Metastatic Breast Carcinoma in the Ovary (tissue), 3 donors: ENCODE measurements around the genes PRDM10 and ST14.

- PRO-cap, 3 experiments = no peak in any of the 3 experiments
Observed at GRCh38 chr11:129910306-129910759, 15.0 kb upstream of the NFRKB start.

GRCh38 chr11:130002674-130003481 is at the start of gene PRDM10:
Gene PRDM10, minus strand, starts transcription at chr11:130002835.
- PRO-cap, 3 experiments = peak in 3 of 3 experiments; most common plus-strand start chr11:130003205 (in 3); most common minus-strand start chr11:130002835 (in 3)

- PRO-cap, 3 experiments = no peak in any of the 3 experiments
Observed at GRCh38 chr11:130126393-130126981, 33.1 kb upstream of the ST14 start.

DNA sequence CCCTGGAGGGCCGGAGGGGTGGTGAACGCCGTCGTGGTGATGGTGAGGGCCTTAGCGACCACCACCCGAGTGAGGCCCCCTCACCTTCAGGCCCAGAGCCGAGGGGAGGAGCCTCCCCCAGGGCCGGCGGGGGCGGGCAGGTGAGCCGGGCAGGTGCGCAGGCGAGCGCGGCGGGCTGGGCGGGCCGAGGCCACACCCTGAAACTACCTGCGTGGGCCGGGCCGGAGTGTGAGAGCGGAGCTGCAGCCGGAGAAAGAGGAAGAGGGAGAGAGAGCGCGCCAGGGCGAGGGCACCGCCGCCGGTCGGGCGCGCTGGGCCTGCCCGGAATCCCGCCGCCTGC is at the start of gene ST14:
Gene ST14 (plus strand): TSS at position 229 of the 340 bp plus-strand sequence.
- PRO-cap, 3 experiments = peak in 3 of 3 experiments; most common plus-strand start position 253 of the sequence (in 3); most common minus-strand start position 74 of the sequence (in 1)

- PRO-cap, 3 experiments = no peak in any of the 3 experiments
Observed at GRCh38 chr11:130183563-130184457, 24.2 kb downstream of the ST14 start.

DNA sequence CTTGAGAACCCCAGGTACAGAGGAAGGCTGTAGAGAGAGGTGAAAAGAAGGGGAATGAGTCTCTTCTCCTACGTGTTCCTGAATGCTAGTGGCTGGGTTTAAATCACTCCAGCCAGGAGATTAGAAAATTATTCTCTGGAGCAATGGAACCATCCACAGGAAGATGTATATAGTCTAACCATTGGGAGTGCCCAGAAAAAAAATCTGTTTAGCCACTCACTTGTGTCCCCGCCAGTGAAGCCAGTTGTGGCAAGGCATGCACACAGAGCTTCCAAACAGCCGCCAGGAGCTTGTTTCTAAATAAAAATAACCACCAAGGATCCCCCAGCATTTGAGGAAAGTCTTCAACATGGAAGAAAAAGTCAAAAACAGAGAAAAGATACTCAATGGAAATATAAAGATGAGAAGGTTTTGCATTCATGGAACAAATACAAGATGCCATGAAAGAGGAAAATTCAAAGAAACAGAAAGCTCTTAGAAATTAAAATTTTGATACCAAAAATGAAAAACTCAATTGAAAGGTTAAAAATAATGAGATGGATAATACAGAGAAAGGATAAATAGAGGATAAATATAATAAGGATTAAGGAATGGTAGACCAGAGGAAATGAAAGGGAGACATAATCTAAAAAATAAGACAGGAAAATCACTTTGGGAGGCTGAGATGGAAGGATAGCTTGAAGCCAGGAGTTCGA is 25.3 kb downstream of the ST14 start:
- PRO-cap, 3 experiments = no peak in any of the 3 experiments

DNA sequence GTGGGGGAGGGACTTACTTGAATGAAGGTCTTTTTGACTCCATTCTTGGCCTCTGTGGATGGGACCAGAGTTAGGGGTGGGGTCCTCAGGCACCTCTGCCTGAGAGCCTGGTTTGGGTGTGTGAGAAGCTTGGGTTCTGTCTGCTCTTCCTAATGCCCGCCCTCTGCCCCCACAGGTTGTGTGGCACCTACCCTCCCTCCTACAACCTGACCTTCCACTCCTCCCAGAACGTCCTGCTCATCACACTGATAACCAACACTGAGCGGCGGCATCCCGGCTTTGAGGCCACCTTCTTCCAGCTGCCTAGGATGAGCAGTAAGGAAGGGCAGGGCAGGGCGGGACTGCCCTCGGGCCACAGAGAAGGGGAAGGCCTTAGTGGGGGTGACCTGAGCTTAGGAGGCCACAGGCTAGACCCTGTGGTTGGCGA is 34.4 kb downstream of the ST14 start:
- PRO-cap, 3 experiments = no peak in any of the 3 experiments

DNA sequence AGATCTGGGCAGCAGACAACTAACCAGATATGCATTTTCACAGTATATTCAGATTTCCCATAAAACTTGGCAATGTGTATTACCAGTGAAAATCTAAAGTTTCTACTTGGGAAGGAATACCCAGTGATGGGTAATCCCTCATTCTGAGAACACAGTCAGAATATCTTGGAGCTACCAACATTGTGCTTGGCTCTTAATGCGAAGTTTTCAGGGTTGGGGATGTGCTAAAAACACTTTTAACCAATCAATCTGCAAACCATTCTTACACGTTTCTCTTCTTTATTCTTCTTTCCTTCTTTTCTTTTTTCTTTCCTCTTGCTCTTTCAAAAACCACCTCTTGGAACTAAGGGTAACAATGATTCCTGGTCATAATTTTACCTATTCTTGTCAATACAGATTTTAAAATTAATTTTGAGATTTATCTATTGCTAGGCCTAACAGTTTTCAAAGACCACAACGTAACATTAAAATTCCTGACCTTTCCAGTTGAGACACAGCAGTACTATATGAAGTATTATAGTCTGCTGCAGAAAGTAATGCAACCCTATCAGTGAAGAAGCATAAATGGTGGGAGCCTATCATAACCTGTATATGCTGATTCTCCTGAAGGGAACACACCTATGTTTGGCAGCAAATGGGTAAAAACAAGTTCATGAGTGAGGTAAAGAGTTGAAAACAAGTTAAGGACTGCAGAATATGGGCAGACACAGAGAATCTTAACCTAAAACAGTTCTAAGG is 72.0 kb downstream of the ST14 start:
- PRO-cap, 3 experiments = no peak in any of the 3 experiments

DNA sequence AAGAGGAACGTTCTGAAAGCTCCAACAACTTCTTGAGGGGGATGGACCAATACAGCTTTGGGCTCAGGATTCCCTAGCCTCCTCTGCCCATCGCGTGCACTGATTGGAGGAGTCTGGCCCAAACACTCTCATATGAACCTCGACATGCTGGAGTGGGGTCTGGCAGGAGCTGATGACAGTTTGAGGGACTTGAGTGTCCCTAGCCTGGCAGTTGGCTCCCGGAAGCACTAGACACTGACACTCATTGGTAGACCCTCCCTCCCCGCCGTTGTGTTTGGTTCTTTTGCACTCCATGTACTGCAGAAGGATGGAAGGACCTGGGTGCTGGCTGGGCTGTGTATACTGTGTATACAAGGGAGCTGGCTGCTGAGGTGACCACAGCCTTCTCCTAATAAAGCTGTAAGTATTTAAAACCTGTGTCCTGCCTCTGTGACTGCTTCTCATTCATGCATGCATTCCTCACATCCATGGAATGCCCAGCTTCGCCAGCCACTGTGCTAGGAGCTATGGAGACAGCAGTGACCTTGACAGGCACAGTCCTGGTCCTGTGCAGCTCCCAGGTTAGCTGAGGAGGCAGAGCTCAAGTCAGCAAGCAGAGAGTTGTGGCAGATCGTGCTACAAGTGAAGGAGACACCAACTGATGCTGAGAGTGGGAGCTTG is 27.9 kb downstream of the ADAMTS15 start:
- PRO-cap, 3 experiments = no peak in any of the 3 experiments

GRCh38 chr11:130523547-130523982 is 75.1 kb downstream of the ADAMTS15 start:
- PRO-cap, 3 experiments = no peak in any of the 3 experiments

DNA sequence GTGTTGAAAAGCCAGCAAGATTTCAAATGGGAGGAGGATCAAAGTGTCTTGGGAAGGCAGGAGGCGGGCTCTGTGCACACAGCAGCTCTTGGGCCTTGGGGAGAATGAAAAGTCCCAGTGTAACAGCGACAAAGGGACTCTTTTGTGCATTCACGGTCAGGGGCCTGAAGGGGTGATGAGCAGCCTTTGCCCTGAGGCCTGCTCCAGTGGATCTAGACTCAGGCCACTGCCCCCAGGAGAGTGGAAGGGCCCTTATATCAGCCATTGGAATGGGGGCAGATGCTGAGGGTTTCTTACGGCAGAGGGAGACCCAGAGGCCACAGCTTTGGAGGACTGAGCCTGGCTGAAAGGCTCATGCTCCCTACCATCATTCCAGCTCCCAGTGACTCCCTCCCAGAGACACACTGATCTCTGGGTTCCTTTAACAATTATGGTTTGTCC is 135.5 kb downstream of the ADAMTS15 start:
- PRO-cap, 3 experiments = no peak in any of the 3 experiments

DNA sequence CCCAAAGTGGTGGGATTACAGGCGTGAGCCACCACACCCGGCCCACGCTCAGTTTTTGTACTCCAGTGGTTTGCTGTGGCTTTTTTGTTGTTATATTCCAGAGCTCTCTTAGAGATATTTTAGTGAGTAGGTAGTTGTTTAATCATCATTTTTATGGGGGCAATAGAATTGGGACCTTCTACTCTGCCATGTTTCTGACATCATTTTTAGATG is 123.9 kb downstream of the SNX19 start:
- PRO-cap, 3 experiments = peak in 3 of 3 experiments; most common minus-strand start position 57 of the sequence (in 3)

GRCh38 chr11:132072000-132072956 is 701.9 kb downstream of the NTM start:
- PRO-cap, 3 experiments = no peak in any of the 3 experiments

DNA sequence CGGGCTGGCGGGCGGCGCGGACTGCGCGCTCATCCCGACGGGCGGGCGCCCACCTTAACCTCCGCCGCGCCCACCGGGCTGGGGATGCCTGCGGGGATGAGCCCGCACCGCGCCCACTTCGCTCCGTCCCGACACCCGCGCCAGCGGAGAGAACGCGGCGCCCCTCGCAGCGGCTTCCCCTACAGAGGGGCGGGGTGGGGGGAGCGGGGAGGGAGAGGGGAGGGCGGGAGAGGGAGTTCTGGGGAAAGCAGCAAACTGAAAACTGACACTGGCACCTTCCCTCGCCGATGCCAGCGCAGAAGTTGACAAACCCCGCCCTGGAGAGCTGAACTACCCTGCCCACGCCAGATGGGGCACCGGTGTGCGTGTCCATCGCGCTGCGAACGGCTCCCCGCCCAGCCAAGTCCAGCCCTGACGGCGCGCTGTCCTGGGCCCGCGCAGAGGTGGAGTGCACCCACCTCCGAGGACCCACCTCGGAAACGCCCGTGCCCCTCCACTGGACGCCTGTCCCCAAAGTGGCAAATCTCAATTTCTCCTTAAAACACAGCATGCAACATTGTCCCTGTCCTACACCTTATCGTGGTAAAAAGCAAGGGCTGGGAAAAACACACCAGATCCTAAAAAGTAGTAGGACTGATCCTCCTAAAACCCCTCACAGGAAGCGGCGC is 588.2 kb downstream of the OPCML start:
- PRO-cap, 3 experiments = no peak in any of the 3 experiments

- PRO-cap, 3 experiments = no peak in any of the 3 experiments
Observed at GRCh38 chr11:133039356-133039640, 493.0 kb downstream of the OPCML start.

DNA sequence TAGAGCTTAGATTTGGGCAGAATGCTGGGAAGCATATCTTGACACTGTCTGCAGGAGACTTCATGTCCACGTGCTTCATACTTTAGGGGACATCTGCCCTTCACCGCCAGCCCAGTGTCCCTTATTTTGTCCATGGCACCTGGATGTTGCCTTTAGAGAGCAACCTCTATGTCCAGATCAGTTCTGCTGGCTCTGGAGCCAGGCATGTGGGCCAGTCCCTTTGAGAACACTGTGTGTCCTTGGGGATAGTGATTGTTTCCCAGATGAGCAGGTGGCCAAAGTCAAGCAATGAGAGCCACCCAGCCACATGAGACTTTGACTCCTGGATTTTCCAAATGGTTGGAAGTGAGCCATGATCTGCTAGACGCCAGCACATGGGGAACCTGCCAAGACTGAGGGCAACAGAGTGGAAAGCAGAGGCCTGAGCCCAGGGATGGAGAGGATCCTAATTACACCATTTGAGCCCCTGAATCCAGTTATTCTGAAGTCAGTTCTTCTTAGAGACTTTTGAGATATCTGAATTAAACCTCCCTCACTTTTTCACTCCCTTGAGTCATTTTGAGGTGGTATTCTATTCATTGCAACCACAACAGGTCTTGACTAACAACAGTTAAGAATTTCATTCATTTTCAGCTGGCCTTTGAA is 479.7 kb downstream of the OPCML start:
- PRO-cap, 3 experiments = no peak in any of the 3 experiments

GRCh38 chr11:134039184-134039693 is 29.6 kb upstream of the JAM3 start:
- PRO-cap, 3 experiments = no peak in any of the 3 experiments

DNA sequence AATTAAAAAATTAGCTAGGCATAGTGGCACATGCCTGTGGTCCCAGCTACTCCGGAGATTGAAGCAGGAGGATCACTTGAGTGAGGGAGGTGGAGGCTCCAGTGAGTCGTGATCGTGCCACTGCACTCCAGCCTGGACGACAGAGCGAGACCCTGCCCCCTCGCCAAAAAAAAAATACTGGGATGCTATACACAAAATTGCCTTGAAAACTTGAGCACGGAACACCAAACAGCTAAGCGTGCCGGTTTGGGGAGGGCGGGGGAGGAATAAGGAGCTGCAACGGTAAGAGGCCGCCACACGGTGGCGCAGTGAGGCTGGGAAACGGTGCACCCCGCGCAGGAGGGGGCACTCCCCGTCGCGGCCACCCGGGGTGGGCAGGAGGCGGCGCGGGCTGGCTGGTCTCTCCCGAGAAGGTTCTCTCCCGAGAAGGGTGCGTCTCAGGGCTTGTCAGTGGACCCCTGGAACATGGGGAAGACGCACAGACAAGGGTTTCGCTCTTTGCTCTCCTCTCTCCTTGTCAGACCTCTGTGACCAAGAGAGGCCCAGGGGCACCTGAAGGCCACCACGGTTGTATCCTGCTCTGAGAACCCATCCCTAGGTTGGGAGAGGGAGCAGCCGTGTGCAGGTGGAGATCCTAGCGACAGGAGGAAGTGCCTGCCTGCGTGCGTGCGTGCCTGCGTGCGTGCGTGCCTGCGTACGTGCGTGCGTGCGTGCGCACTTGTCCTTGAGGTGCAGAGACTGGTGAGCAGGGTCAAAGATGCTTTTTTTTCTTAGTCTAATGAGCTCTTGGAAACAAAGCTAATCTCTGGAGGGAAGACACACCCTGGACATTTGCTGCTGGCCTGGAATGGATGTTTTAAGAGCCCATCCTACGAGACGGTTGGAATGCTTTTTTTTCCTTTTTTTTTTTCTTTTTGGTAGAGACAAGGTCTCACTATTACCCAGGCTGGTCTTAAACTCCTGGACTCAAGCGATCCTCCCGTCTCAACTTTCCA is 18.2 kb upstream of the JAM3 start:
- PRO-cap, 3 experiments = peak in 2 of 3 experiments; most common plus-strand start position 727 of the sequence (in 1); most common minus-strand start position 601 of the sequence (in 1)

- PRO-cap, 3 experiments = no peak in any of the 3 experiments
Observed at GRCh38 chr11:134124669-134126115, 56.3 kb downstream of the JAM3 start.

DNA sequence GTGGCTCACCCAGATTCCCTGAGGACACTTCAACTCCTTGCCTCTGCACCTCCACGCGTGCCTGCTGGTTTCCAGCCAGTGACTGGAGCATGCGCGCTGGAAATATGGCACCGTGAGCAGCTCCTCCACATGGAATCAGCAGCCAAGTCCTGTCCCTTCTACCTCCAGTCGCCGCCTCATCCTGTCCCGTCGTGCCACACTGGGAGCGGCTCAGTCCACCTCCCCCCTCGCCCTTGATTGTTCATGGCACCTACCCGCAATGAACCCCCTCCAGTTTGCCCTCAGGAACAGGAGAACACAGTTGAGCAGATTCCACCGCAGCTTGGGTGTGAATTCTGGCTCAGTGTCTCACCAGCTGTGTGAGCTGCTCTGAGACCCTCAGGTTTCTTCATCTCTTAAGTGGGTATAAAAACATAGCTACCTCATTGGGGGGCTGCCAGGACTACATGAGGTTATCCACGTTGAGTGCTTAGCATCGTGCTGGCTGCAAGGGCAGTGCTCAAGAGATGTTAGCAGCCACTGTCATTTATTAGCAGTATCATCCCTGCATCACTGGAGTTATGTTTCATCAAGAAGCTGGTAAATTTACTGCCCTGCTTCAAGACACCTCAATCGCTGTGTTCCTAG is 70.0 kb downstream of the NCAPD3 start:
- PRO-cap, 3 experiments = no peak in any of the 3 experiments